Epithelial cell of alveolus of lung (primary cell): ENCODE measurements around a stretch of chr22.

- RAMPAGE, long total RNA: no peak
- RRBS: 88% methylated on average over 10 of the region's 26 CpGs
Measured at GRCh38 chr22:49776992-49777317, 50.7 kb downstream of the BRD1 start.

GRCh38 chr22:49794504-49794907 is 33.2 kb downstream of the BRD1 start:
- RAMPAGE, long total RNA: no peak
- RRBS: no CpG with 5 or more reads among the region's 10 CpGs

GRCh38 chr22:49802070-49802550 is 25.6 kb downstream of the BRD1 start:
- RAMPAGE, long total RNA: no peak
- RRBS: no CpG with 5 or more reads among the region's 25 CpGs

GRCh38 chr22:49803844-49804575 is 23.7 kb downstream of the BRD1 start:
- RAMPAGE, long total RNA: no peak
- RRBS: no CpG with 5 or more reads among the region's 26 CpGs

DNA sequence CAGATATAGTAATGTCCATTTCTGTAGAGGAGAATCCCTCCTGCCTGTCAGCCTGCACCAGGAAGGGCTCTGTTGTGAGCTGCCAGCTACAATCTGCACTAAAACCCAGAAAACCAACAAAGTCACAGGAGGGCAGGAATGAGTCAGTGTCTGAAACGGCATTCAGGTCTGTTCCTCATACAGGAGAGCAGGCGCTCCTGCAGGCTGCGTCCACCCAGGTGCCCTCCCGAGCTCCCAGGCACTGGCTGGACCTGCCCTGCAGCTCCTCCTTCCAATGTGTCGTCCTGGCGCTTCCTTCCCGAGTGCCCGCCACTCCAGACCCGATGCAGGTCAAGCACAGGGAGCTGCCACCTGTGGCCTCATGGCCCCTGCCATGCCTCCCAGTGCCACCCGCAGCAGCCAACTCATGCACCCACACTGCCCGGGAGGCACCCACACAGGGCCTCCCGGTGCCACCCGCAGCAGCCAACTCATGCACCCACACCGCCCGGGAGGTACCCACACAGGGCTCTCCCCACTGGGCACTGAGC is 12.0 kb downstream of the BRD1 start:
- RAMPAGE, long total RNA: no peak
- RRBS: 94% methylated on average over 4 of the region's 15 CpGs

DNA sequence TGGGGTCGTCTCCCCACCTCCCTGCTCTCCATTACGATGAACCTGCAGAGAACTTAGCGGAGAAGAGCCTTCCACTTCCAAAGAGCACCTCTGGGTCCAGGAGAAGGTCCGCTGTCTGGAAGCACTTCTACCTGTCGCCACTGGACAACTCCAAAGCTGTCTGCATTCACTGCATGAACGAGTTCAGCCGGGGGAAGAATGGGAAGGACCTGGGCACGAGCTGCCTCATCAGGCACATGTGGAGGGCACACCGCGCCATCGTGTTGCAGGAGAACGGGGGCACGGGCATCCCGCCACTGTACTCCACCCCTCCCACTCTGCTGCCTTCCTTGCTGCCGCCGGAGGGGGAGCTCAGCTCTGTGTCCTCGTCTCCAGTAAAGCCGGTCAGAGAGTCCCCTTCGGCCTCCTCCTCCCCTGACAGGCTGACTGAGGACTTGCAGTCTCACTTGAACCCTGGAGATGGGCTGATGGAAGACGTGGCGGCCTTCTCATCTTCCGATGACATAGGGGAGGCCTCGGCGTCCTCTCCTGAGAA is 30.8 kb downstream of the ZBED4 start:
- RAMPAGE, long total RNA: no peak
- RRBS: no CpG with 5 or more reads among the region's 24 CpGs

GRCh38 chr22:49929559-49930155 is 11.2 kb downstream of the CRELD2 start:
- RAMPAGE, long total RNA: no peak
- RRBS: 1% methylated on average over 33 of the region's 47 CpGs

- RAMPAGE, long total RNA: no peak
- RRBS: 68% methylated on average over 5 of the region's 14 CpGs
Measured at GRCh38 chr22:49947032-49947491, 13.5 kb upstream of the PIM3 start.

DNA sequence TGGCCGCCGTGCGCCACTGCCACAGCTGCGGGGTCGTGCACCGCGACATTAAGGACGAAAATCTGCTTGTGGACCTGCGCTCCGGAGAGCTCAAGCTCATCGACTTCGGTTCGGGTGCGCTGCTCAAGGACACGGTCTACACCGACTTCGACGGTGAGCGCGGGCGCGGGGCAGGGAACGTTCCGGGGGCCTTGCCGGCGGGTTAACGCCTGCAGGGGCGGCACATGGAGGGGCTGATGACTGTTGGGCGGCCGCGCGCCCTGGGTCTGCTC is 1.0 kb downstream of the PIM3 start:
- RAMPAGE, long total RNA: no peak
- RRBS: 1% methylated on average over 11 of the region's 32 CpGs

DNA sequence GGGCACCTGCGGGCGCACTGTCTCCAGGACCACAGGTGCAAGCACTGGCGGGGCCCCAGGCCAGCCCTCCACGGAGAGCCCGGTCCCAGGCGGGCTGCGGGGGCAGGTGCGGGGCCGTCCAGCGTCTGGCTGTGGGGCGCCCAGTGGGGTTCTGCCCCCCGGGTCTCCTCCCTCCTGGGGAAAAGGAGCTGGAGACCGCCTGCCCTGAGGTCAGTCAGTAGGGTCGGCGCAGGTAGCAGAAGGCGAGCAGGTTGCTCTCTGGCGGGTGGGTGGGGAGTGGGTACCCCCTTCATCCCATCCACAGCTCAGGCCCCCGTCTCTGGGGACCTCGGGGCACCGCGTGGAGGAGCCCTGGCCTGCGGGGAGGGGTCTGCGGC is 11.2 kb downstream of the PIM3 start:
- RAMPAGE, long total RNA: no peak
- RRBS: no CpG with 5 or more reads among the region's 23 CpGs

- RAMPAGE, long total RNA: no peak
- RRBS: no CpG with 5 or more reads among the region's 17 CpGs
Measured at GRCh38 chr22:50007995-50008787, 4.4 kb downstream of the IL17REL start.

DNA sequence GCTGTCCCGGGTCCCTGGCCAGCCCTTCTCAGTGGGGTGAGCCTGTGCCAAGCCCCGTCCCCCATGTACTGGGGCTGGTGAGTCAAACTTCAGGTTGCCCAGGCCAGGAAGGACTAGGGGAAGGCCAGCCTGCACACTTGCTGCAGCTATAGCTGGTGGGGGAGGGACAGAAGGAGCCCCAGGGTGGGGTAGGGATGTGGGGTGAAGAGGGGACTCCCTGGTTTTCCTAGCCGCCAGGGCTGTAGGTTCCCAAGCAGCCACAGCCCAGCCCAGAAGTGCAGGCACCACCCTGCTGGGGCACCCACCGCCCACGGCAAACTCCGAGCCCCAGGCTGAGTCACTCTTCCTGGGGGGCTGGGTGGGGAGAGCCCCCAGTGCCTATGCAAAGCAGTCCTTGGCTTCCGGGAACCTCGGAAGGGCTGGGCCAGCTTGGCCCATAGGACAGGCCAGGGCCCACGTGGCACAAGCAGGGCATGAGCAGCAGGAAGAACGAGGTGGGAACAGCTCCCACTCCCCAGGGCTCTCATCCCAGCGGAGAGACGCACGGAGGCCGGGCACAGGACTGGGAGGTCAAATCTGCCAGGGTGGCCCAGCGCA is 4.3 kb upstream of the IL17REL start:
- RAMPAGE, long total RNA: no peak
- RRBS: no CpG with 5 or more reads among the region's 15 CpGs

DNA sequence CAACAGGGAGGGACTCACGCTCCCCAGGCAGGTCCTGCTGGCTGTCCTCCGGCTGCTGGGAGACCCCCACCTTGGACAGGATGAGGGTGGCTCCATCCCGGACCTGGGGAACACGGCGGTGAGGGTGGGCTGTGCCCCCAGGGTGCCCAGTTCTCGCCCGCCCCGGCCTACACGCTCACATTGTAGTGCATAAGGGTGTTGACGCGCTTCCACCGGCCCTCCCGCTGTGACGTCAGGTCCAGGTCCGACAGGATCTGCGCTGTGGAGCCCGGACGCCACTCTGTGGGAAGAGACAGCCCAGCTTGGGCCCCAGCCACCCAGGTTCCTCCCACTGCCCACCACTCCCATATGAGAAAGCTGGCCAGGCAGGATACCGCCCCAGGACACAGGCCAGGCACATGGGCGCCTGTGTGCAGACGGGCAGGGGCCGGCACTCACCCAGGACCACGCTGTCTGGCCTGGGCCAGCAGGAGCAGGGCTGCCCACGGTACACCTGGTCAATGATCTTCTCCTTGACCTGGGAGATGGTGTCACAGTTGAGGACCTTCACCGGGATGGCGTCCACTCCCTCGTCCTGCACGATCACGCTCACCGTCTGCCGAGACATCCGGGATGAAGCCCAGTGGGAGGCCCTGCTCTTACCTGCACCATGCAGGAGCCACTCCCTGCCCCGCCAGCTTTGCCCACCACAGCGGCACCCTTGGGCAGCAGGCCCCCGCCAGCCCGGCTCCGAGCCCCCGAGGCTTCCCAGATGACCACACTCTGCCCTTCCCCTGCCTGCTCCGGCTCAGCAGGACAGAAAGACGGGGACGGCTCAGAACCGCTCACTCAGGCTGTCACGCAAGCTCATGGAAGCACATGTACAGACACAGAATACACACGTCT is 8.5 kb upstream of the MAPK11 start:
- RAMPAGE, long total RNA: no peak
- RRBS: 90% methylated on average over 25 of the region's 44 CpGs

GRCh38 chr22:50388802-50389642 is 45.9 kb downstream of the PPP6R2 start:
- RAMPAGE, long total RNA: no peak
- RRBS: no CpG with 5 or more reads among the region's 13 CpGs

DNA sequence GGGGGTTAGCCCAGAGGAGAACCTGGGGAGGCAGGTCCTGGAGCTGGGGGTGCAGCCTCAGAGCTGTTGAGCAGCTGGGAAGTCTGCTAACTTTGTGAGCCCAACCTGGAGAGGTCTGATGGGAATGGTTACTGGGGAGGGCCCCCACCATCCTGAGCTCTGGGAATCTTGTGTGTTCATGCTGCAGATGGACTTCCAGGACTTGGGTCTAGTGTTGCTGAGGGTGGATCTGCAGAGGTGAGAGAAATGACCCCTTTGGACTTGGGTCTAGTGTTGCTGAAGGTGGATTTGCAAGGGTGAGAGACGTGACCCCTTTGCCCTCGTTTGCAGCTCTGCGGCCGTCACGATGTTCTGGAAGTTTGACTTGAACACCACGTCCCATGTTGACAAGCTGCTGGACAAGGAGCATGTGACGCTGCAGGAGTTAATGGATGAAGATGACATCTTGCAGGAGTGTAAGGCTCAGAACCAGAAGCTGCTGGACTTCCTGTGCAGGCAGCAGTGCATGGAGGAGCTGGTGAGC is 50.5 kb downstream of the PPP6R2 start:
- RAMPAGE, long total RNA: no peak
- RRBS: no CpG with 5 or more reads among the region's 7 CpGs

DNA sequence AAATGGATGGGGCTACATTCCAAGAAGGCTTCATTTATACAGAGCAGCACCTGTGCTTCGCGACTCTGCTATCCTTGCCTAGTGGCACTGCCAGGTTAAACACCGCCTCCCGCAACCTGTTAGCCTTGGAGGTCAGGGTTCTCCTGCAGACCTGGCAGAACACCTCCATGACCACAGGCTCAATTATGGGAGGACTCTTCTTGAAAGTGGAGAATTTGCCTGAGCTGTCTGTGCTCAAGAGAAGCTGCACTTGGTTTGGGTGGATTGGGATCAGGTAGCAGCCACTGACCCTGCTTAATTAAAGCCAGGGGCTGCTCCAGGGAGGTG is 56.2 kb downstream of the PPP6R2 start:
- RAMPAGE, long total RNA: no peak
- RRBS: no CpG with 5 or more reads among the region's 4 CpGs

- RAMPAGE, long total RNA: no peak
- RRBS: no CpG with 5 or more reads among the region's 2 CpGs
Measured at GRCh38 chr22:50400565-50401043, 57.5 kb downstream of the PPP6R2 start.

- RAMPAGE, long total RNA: no peak
- RRBS: no CpG with 5 or more reads among the region's 7 CpGs
Measured at GRCh38 chr22:50446131-50446480, 28.7 kb downstream of the SBF1 start.

- RAMPAGE, long total RNA: no peak
- RRBS: no CpG with 5 or more reads among the region's 5 CpGs
Measured at GRCh38 chr22:50449686-50450042, 25.2 kb downstream of the SBF1 start.

- RAMPAGE, long total RNA: no peak
- RRBS: 93% methylated on average over 6 of the region's 73 CpGs
Measured at GRCh38 chr22:50458960-50460271, 15.4 kb downstream of the SBF1 start.